Caco-2 (cell line): ENCODE results near the gene FMO2.

GRCh38 chr1:168081135-168081641 lies 55.5 kb downstream of the GPR161 start:
- PRO-cap = no peak
- RRBS = no CpG with 5 or more reads among the region's 4 CpGs

DNA sequence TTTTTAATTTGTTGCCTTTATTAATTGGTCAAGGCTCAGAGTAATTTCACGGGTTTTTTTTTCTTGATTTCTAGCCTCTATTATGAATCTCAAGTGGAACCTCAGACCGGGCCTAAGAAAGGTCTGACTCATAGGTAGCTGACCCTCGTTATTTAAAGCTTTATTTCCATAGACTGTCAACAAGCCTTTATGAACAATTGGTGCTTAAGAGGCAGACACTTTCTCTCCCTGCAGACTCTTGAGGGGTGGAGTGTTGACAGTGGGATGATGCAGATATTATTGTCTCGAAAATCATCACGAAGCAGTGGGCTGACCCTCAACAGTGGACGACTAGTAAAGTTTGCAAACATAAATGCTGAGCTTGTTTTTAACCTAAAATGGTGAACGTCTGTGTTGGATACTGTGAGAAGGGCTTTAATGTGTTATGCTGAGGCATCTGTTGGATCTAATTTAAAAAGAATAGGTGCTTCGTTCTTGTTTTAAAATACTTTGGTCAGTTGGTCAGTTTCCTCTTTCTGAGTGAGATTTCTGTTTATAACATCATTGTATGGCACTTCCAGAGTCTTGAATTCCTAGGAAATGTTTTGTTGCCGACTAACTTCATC lies 1.9 kb downstream of the SFT2D2 start:
- PRO-cap = no peak
- RRBS = no CpG with 5 or more reads among the region's 9 CpGs

DNA sequence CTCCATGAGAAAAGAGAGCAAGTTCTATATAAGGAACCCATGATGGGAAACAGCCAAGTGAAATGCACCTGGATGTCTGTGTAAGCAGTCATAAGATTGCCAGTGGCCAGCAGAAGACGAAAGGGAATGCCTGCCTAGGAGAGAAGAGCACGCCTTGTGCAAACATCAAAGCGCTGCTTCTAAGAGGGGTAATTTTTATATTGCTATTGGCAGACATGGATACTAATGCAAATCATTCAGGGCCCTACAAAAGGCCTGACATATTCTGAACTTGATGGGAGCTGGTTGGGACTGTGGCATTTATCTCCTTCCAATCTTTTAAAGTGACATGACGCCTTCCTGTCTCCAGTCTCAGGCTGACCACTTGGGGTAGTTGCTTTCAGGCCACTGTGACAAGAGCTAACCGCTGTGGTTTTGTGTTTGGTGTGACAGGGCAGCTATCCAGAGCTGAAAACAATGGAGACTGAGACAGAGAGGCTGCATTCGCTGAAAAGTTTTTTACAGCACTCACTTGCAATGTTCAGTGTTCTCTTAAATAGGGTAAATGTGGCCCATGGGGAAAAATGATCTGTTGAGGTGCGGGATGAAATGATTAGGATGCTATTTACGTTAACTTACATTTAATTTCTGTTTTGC lies 75.0 kb upstream of the DPT start:
- PRO-cap = no peak
- RRBS = no CpG with 5 or more reads among the region's 8 CpGs

DNA sequence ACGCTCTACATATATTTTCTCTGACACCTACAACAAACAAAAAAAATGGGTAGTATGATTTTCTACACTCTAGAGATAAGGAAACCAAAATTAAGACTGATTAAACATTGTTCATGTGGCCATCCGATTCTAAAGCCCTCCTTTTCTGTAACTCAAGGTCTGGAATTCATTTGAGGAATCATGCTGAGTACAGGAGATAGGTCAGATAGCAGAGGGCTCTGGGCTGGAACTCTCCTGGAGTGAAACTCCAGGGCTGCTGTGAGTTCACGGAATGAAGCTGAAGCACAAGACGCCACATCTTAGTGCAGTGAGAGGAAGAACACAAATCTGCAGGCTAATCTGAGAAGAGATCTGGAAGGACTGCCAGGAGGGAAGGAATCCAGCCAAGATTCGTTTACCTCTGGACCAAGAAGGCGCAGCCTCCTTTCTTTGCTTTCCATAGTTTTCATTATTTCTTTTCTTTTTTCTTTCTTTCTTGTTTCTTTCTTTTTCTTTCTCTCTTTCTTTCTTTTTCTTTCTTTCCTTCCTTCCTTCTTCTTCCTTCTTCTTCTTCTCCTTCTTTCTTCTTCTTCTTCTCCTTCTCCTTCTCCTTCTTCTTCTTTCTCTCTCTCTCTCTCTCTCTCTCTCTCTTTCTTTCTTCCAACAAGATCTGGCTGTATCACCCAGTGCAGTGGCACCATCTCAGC lies 74.8 kb upstream of the ATP1B1 start:
- PRO-cap = no peak
- RRBS = no CpG with 5 or more reads among the region's 6 CpGs

- PRO-cap = no peak
- RRBS = no CpG with 5 or more reads among the region's 3 CpGs
Measured at GRCh38 chr1:169044279-169044687, 62.2 kb upstream of the ATP1B1 start.

DNA sequence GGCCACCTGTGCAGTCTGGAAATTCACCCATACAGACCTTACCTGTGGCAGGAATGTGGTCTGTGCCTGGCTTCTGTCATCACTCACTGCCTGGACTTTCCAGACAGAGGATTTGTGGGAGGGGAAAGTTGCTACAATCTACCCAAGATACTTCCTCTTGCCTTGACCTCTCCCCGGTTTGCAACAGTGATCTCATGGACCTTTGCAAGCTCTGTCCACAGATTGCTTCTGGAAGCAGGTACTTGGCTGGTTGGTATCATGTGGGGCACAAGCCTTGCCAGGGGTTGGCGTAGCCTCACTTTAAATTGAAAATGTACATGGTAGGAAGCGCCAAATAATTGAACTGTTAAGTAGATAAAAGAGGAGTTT lies 58.3 kb upstream of the ATP1B1 start:
- PRO-cap = no peak
- RRBS = no CpG with 5 or more reads among the region's 3 CpGs

- PRO-cap = no peak
- RRBS = no CpG with 5 or more reads among the region's 11 CpGs
Measured at GRCh38 chr1:169059747-169060732, 46.5 kb upstream of the ATP1B1 start.

GRCh38 chr1:169072801-169073330 lies 33.6 kb upstream of the ATP1B1 start:
- PRO-cap = no peak
- RRBS = no CpG with 5 or more reads among the region's 2 CpGs

GRCh38 chr1:169107028-169107434 lies 541 bp downstream of the ATP1B1 start:
- PRO-cap = no peak
- RRBS = 3% methylated on average over 7 of the region's 22 CpGs

DNA sequence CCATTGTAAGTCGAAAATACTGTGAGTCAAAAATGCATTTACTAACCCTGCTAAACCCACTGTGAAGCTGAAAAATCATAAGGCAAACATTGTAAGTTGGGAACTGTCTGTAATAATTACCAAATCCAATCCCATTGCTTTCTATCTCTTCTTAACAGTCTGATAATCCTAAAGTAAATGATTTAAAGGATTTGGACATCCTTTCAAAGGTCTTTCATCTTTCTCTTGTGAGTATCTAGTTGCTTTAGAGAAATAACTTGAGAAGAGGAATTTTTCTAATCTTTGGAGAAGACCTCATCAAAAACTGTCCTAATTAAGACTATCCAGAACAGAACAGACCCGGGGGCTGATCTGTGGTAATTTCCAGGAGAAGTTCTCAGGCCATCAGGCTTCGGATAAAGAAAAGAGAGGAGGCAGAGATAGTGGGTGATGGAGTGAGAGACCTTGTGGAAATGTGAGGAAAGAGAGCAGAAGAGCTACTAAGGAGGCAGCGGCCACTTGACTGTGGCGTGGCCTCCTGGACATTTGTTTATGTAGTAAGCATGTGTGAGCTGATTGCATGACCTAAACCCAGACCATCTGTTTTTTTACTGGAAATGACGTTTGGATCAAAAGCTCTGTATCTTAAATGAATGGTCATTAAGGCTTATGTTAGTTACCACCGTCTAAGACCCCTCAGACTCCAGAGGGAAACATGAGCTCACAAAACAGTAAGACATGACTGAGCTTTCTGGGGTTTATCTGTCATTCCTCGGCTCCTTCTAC lies 13.4 kb downstream of the ATP1B1 start:
- PRO-cap = no peak
- RRBS = no CpG with 5 or more reads among the region's 8 CpGs

- PRO-cap = no peak
- RRBS = no CpG with 5 or more reads among the region's 10 CpGs
Measured at GRCh38 chr1:169401722-169402224, 25.5 kb downstream of the CCDC181 start.

DNA sequence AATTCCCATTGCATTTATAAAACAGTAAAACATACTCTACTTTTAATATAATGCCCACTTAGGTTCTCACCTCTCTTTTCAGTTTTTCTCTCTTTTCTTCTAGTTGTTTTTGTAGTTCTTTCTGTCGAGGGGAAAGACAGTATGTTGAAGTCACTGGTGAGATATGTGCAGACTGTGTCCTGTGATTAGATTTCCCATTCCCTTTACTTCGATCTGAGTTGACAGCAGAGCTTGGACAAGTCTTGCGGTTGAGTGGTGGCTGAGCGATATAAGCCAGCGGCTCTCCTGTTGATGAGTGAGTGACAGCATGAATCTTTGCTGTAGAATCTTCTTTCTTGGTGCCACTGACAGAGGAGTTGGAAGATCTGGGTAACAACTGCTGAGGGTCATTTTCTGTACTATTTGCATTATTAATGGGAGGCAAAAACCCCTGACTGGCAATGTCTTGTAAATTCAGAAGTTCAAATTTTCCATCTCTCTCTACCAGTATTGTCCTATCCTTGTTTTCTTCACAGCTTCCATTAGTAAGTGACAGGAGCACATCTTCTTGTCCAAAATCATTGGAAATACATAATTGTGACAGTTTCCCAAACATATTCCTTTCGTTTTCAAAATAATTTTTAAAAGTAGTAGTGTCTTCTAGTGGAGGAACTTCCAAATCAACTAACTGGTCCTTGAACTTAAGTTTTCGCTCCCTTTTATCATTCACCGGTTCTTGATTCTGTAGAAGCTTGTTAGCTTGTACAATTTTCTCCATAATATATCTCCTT lies 5.8 kb downstream of the CCDC181 start:
- PRO-cap = no peak
- RRBS = no CpG with 5 or more reads among the region's 8 CpGs

- PRO-cap = bidirectional peak, plus-strand start at chr1:169486163, minus-strand start at chr1:169485927
- RRBS = no CpG with 5 or more reads among the region's 28 CpGs
Measured at GRCh38 chr1:169486047-169486557, 358 bp upstream of the SLC19A2 start.

GRCh38 chr1:169529113-169529749 lies 43.5 kb upstream of the SLC19A2 start:
- PRO-cap = bidirectional peak, plus-strand start at chr1:169529480, minus-strand start at chr1:169529421
- RRBS = no CpG with 5 or more reads among the region's 4 CpGs

DNA sequence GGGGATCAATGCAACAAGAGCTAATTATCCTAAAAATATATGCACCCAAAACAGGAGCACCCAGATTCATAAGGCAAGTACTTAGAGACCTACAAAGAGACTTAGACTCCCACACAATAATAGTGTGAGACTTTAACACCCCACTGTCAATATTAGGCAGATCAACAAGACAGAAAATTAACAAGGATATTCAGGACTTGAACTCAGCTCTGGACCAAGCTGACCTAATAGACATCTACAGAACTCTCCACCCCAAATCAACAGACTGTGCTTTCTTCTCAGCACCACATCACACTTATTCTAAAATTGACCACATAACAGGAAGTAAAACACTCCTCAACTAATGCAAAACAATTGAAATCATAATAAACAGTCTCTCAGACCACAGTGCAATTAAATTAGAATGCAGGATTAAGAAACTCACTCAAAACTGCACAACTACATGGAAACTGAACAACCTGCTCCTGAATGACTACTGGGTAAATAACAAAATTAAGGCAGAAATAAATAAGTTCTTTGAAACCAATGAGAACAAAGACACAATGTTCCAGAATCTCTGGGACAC lies 28.8 kb upstream of the SELP start:
- PRO-cap = no peak

DNA sequence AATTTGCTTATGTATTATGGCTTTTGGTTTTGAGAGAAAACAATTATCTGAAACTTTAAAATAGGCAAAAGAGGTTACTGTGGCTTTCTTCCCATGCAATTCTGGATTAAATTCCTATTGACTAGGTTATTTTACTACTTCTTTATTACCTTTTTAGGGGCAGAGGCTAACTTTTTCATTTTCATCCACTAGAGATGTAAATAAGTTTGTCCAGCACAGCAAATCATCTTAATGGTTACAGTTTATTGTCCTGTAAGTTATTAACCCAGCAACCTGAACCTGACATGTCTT lies 6.8 kb upstream of the SCYL3 start:
- PRO-cap = no peak

GRCh38 chr1:170661820-170662426 lies 2.0 kb upstream of the PRRX1 start:
- PRO-cap = no peak
- RRBS = no CpG with 5 or more reads among the region's 24 CpGs

DNA sequence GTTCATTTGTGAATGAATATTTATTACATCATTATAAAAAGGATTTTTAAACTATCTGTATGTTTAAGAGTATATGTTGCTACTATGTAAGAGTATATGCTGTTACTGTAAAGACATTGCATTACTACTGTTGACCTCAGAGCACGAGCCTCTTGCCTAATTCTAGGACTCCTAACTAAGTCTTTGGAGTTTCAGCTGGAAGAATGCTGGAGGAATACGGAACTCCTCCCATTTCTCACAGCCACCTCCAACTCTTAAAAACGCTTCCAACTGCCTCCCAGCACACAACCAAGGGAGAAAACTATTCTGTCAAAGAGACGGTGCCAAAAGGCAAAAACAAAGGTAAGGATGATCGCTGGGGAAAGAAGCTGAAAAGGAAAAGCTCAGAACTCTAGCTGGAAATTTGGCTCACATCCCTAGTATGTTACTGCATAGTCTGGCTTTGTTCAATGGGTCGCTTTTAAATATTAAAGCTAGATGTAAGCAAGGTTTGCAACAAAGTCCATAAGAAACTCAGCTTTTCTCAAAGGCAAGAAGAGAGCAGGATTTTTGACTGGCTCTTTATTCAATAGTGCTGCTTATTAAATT lies at the start of gene FMO2:
TSS of gene FMO2 (plus strand) at position 283 of the 588 bp plus-strand sequence.
- PRO-cap = no peak
- RRBS = no CpG with 5 or more reads among the region's 6 CpGs

- PRO-cap = no peak
- RRBS = no CpG with 5 or more reads among the region's 4 CpGs
Measured at GRCh38 chr1:171186547-171187161, 1.6 kb downstream of the FMO2 start.

DNA sequence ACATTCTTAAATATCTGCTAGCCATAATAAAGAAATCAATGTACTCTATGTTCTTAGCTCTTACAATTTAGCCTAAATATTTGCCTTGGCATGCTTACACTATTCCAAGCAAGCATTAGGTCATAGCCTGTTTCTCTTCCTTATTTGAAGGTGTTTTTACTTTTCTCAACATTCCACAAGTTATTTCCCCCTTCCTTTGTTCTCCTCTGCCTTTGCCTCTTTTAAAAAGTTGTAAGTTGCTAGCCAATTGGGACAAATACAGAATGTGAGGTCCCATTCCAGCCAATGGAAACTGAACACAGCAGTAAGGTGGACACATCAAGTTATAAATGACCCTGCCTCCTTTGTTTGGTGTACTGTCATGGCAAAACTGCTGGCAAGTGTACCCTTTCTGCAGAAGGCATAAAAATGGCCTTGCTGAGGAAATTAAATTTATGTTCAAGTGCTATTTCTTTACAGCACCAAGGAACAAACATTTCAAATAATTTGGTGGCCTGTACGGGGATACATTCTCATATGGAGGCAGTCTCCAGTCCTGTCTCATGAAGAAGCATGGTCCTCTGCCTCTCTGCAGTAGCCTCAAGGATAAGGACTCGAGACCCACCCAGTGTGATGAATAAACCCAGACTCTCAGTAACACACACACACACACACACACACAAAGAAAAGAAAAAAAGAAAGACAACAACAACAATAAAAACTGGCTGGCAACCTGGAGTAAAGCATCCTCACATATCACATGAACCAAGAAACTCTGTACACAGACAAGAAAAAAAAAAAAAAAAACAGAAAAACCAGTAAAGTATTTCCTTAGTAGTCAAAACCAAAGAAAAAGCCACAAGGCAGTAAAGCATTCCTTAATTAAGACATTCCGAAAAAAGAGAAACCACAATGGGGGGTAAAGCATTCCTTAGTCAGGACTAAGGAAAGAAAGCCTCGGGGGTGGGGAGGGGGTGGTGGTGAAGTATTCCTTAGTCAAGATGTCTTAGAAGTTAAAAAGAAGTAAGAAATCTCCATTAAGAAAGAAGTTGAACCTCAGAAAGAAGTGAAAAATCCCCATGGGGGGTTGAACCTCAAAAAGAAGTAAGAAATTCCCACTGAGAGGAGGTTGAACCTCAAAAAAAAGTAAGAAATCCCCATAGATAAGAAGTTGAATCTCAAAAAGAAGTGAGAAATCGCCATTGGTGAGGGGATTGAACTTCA lies 28.6 kb upstream of the FMO1 start:
- PRO-cap = no peak
- RRBS = no CpG with 5 or more reads among the region's 5 CpGs